Helper T cell (primary cell): ENCODE measurements around a stretch of chr2.

GRCh38 chr2:43220957-43221623, 5.3 kb downstream of the ZFP36L2 start:
- PRO-cap, 2 experiments = peak in 1 of 2 experiments; most common plus-strand start chr2:43221388 (in 1); most common minus-strand start chr2:43221103 (in 1)

DNA sequence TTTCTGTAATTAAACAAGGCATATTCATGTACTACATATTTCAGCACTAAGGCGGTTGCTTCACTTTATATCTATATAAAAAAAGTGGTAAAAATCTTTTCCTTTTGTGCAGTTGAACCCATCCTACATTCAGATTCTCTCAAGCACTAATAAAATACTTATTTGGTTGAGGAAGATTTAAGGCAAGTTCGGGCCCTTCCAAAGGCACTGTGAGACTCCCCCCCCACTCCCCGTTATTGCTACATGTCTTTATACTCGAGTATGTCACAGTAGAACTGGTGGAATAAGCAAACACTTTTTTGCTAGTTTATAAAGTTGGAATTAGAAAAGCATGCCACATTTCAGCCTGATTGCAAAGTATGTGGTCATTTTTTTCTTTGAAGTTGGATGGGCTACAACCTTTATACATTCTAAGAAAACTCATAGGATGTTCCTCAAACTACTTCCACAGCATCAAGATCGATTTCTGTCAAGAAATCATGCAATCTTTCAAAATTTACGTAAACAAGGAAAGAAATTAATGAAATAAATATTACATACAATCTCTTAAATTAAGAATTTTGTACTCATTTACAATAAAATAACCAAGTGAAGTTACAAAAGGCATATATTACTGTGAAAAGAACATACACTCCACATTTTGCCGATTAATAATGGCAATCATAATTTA, 3.6 kb downstream of the ZFP36L2 start:
- PRO-cap, 2 experiments = peak in 1 of 2 experiments; most common minus-strand start position 232 of the sequence (in 1)

DNA sequence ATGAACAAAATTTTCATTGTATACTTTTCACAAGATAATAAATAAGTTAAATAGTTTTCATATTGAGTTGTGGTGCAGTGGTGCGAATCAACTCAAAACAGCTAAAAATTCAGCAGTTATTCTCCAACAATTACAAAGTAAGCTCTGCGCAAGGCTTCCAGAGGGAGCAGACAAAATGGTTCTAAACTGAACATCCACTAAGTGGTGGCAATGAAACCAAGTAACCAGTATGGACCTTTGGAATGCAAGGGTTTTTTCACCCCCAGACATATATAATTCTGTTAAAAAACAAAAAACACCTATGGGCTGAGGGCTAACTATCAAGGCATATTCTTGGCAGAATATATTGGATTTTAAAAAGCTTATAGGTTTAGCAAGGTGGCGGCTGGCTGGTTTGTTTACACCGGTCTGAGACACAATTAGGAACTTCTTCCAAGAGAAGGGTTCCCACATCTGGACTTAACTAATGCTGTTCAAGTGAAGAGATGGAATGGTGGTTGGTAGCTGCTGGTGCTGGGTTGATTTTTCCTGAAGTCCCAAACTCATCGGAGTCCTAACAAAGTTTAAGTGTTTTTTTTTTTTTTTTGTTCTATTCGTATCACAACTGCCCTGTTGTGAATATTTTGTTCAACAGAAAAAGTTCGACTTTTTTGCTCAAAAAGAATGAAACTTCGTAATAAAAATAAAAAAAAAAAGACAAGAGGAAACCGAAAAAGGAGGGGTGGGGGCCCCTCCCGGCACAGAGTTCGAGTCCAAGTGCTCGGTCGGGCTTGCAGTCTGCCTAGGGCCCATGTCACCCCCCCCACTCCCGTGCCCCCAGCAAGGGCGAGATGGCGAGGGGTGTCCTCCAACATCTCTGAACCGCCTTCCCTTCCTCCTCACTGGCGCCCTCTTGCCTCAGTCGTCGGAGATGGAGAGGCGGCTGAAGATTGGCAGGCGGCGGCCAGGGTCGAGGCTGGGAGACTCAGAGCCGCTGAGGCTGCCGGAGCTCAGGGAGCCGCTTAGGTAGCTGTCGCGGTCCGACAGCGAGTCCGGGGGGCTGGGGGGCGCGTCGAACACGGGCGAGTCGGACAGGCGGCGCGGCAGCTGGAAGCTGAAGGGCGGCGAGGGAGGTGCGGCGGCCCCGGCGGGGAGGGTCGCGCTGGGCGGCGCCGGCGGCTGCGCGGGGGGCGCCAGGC, 2.6 kb downstream of the ZFP36L2 start:
- PRO-cap, 2 experiments = peak in 2 of 2 experiments; most common plus-strand start position 967 of the sequence (in 2); most common minus-strand start position 883 of the sequence (in 2)

DNA sequence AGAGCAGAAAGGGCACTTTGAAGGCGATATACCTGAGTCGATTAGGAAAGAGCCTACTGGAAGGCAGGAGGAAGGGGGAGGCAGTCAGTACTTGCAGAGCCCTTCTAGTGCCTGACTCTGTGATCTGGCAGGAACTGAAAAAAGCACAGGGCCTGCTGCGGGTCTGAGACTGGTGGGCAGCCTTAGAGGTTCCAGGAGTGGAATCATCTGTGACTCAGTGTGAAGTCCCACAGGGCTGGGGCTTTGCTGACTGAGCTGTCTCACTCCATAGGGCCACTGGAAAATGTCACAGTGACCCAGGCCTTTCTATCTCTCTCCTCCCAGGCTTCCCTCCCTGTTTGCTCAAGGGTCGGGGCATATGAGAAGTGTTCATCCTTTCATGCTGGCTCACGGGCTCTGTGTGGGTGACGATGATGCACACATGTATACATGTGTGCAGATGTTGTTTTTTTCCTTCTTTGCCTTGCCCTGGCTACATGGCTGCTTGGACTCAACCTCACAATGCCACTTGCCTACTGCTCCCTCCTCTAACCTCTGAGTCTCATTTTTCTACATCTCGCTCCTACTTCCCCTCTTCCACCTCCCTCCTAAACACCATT, 47.2 kb upstream of the ZFP36L2 start:
- PRO-cap, 2 experiments = no peak in any of the 2 experiments

DNA sequence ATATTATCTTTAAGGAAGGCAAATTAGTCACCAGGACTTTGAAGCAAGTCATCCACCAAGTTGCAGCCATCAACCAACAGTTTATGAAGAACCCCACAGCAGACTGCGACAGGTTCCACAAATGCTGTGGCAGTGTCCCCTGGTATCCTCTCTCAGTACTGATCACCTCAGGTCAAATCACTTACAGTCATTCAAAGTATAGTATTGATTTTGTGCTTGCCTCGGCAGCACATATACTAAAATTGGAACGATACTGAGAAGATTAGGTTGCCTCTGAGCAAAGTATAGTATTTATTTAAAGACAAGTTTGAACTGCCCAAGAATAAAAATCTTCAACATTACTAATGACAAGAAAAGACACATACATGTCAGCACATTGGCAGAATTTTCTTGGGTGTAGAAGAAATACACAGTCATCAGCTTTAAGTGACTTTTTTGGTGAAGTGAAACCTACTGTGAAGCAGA, 181.7 kb upstream of the ZFP36L2 start:
- PRO-cap, 2 experiments = no peak in any of the 2 experiments

- PRO-cap, 2 experiments = no peak in any of the 2 experiments
Measured at GRCh38 chr2:43707175-43707800, 31.1 kb upstream of the C1GALT1C1L start.

DNA sequence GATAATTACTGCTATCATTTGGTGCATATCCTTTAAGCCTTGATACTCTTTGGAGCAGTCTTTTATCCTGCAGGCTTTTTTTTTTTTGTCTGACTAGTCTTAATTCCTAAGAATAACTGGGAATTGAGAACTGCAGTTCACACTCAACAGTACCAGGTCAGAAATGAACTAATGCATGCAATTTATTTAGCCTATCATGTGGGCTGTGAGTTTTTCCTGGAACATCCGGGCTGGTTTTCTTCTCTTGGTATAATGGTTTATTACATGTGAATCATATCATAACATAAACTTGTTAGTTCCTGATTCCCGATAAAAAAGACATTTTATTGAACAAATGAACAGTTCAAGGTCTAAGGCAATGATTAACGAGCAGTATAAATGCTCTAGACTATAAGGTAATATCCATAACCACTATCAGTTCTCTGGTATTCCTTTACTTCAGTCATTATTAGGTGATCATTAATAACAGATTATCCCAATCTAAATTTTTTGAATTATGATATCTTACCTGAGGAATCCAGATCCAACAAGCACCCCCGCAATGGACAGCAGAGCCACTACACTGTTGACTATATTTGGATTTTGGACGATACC, 19.1 kb downstream of the ABCG5 start:
- PRO-cap, 2 experiments = no peak in any of the 2 experiments

GRCh38 chr2:43869856-43870516, 31.2 kb downstream of the ABCG8 start:
- PRO-cap, 2 experiments = no peak in any of the 2 experiments

DNA sequence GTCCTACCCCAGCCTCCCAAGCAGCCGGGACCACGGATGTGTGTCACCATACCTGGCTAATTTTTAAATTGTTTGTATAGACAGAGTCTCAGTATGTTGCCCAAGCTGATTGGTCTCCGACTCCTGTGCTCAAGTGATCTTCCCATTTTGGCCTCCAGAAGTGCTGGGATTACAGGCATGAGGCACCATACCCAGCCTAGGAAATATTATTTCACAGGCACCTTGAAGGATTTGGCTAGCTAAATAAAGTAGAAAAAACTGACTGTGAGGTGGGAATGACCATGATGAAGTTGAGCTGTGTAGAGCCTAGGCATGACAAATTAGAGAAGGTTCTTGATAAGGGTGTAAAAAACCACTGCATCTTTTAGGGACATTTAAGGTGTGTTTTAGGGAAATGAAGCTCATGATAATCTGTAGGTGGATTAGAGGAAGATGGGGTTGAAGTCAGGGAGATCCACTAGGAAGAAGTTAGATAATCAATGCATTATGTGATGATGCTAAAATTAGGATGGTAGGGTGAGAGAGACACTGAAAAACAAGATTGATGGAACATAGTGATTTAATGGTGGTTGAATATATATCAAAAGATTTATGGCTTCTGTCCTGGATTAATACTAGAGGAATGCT, 12.5 kb downstream of the PPM1B start:
- PRO-cap, 2 experiments = no peak in any of the 2 experiments

GRCh38 chr2:44244115-44244744, 31.1 kb upstream of the SLC3A1 start:
- PRO-cap, 2 experiments = no peak in any of the 2 experiments

- PRO-cap, 2 experiments = peak in 1 of 2 experiments; most common minus-strand start chr2:44362800 (in 1)
Measured at GRCh38 chr2:44362372-44363042, 760 bp downstream of the CAMKMT start.

DNA sequence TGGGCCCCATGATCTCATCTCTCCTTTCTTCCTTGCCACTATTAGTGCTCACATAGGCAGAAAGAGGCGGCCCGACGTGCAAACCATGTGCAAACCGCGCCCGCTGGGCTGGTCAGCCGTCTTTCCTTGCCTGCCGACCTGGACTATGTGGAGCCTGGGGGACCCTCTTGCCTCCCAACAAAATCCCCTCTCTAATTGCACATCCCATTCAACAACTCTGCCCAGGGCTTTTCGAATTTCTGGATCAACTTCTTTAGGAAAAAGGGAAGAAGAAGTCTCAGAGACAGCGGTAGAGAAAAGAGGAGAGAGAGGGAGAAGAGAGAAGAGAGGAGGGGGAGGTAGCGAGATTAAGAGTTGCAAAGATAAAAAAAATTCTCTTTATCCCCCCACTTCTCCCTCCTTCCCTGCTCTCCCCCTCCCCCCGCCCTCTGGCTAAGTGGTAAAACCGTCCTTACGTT, 337 bp upstream of the SIX3 start:
- PRO-cap, 2 experiments = no peak in any of the 2 experiments

- PRO-cap, 2 experiments = no peak in any of the 2 experiments
Measured at GRCh38 chr2:44952019-44952641, 10.6 kb downstream of the SIX3 start.

DNA sequence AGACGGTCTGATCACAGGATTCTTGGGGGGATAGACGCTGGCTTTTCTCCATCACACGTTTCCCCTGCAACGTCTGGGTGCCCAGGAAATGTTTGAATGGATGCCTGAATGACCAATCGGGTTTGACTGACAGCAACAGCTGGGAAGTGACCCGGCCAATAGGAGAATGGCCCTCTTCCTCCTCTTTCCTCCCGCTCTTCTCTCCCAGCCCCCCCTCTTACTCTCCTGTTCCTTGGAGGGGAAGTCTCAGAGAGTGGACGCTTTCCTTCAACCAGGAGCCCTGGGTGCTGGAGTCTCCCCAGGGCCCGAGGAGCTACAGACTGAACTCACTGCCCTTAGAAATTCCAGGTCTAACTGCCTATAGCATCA, 5.2 kb upstream of the SIX2 start:
- PRO-cap, 2 experiments = no peak in any of the 2 experiments

- PRO-cap, 2 experiments = no peak in any of the 2 experiments
Measured at GRCh38 chr2:45643484-45644109, 7.9 kb upstream of the PRKCE start.

GRCh38 chr2:45684510-45685406, 33.3 kb downstream of the PRKCE start:
- PRO-cap, 2 experiments = no peak in any of the 2 experiments

- PRO-cap, 2 experiments = no peak in any of the 2 experiments
Measured at GRCh38 chr2:45872064-45872858, 220.8 kb downstream of the PRKCE start.

DNA sequence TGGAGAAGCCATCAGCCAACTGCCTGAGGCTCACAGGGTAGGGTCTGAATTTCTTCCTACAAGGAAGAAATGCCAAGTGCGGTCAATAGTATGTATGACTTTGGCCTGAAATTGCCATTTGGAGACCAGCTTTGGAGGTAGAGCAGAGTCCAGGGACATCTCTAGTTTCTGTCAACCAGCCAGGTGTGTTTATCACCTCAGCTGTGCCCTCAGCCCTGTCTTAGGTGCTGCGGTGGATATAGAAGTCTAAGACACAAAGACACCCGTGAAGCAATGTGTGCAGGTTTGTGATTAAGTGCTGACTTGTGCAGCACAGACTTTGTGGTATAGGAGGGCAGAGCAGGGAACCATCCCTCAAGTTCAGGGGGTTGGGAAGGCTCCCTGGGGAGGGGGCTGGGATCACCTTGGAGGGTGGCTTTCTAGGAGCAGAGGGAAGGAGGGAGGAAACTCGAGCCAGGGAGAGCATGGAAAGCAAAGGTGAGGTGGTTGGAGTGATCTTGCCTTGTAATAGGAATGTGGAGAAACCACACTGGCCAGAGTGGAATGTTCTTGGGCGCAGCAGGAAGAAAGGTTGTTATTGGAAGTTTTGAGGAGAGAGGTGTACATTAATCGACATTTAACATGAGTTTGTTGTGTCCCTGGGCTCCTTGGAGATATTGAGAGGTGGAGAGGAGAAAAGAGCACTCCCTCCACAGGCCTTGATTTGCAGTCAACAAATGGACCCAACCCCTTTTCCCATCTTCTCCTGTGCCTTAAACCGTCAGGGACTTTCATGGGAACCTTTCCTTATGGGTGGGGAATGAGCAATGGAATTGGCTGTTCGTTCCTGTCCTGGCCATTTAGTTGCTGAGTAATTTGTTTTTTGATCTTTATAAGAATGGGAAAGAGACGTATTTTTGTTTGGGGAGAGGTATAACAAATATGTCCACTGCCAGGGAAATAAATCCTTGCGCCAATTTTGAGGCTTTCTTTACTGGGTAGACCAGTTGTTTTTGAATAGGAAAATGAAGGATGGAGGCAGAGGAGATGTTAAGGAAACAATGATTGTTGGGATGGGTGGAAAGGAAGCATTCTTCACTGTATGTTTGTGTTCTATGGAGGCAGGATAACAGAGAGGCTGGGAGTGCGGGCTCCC, 272.3 kb downstream of the PRKCE start:
- PRO-cap, 2 experiments = no peak in any of the 2 experiments

GRCh38 chr2:45928879-45929555, 277.5 kb downstream of the PRKCE start:
- PRO-cap, 2 experiments = no peak in any of the 2 experiments

- PRO-cap, 2 experiments = no peak in any of the 2 experiments
Measured at GRCh38 chr2:46164017-46164699, 133.0 kb upstream of the EPAS1 start.